Renal cortical epithelial cell (primary cell): ENCODE measurements around the genes PTGES2, GOLGA2 and SPTAN1.

GRCh38 chr9:128073135-128073845, 5.3 kb downstream of the SLC25A25 start:
- RRBS = no CpG with 5 or more reads among the region's 7 CpGs

DNA sequence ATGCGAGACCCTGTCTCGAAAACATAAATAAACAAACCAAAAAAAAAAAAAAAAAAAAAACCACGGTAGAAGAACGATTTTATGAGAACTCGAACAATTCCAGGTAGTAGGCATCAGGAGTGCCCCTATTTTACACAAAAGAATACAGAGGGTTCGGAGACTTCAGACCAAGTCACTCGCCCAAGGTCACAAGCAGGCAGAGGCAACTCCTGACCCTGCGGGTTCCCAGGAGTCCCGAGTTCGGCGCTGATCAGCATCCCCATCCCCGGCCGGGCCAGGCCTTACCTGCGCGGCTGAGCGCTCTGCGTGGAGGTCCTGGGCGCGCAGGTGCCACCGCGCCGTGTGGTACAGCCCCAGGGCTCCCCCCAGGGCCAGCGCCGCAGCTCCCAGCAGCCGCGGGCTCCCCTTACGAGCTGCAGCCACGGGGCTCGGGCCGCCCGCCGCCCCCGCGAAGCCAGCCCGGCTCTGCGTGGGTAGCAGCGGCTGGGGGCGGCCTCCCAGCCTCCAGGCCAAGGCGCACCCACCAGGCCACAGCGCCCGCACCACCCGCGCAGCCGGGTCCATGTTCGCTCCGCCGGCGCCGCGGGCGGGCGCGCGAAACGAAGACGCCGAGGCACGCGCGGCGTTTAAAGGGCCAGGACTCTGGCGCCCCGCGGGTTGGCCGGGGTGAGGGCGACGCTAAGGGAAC, at the start of gene PTGES2:
PTGES2 (minus strand) TSS at position 576 of the 688 bp plus-strand sequence.
- RRBS = under 1% methylated on average over 26 of the region's 67 CpGs

GRCh38 chr9:128127842-128128750, 567 bp upstream of the PTGES2 start:
- RRBS = 1% methylated on average over 40 of the region's 92 CpGs

GRCh38 chr9:128131876-128132596, 4.5 kb upstream of the PTGES2 start:
- RRBS = 16% methylated on average over 2 of the region's 12 CpGs

- RRBS = no CpG with 5 or more reads among the region's 17 CpGs
Measured at GRCh38 chr9:128145370-128146196, 3.7 kb upstream of the LCN2 start.

DNA sequence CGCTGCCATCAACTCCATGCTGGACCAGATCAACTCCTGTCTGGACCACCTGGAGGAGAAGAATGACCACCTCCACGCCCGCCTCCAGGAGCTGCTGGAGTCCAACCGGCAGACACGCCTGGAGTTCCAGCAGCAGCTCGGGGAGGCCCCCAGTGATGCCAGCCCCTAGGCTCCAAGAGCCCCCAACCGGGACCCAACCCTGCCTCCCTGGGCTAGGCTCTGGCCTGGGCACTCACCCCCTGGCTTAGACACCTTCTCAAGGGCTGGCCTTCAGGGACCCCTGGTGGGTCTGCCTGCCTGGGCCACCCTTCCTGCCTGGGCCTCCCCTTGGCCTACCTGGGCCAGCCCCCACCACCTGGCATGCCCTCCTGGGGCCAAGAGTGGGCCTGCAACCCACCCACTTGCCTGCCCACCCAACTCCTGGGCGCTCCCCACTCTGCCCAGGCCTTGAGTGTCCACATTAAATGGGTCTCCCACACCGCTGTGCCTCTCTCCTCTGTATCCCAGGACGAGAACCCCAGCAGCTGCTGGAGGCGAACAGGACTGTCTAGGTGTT, 3.5 kb downstream of the BBLN start:
- RRBS = 96% methylated on average over 4 of the region's 11 CpGs

DNA sequence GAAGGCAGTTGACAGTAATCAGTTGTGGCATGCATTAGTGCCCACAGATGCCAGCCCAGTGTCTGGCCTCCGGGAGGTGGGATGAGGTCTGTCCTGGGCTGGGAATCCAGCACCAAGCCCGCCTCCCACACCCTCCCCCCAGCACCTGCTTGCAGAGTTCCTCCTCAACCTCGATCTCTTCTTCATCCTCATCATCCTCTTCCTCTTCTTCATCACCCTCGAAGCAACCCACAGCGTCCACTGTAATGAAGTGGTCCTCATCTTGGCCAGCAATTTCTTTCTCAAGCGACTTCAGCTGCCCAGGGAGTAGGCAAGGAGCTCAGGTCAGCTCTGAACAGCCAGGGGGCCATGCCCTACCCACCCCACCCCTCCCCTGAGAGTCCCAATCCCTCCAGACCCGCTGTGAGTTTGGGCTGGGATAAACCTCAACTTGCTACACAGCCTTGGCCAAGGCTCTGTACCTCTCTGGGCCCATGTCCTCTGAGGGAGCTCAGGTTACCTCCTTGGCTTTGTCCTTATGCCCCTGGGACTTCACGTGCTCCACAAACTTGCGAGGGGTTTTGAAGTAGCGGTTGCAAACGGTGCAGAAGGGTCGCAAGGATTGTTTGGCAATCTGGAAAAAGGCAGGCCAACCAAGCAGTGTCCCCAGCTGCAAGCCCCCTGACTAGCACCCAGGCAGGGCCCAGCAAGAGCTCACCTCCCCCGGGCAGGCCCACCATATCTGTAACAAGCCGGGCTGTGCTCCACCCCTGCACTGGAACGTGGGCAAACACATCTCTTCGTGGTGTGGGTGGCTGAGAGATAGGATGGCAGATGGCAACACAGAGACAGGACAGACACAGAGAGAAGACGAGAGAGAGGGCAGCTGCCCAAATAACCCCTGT, 9.1 kb downstream of the BBLN start:
- RRBS = no CpG with 5 or more reads among the region's 17 CpGs

DNA sequence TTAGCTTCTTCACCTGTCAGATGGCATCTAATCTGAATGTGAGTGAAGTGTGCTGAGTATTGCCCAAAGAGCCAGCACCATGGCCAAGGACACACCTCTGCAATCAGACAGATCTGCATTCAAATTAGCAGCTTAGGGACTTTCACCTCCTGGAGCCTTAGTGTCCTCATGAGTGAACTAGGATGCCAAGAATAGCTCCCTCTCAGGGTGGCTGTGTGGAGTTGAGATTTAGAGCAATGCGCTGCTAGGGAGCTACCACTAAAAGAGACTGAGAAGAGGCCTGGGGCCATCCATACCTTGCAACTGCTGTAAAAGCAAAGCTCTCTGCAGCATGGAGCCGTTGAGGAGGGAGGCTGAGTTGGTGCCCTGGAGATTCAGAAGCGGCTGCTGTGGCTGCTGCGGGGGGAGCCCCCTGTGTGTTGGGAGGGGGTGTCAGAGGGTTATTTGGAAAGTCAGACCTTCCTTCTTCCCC, 1.3 kb downstream of the CIZ1 start:
- RRBS = no CpG with 5 or more reads among the region's 4 CpGs

DNA sequence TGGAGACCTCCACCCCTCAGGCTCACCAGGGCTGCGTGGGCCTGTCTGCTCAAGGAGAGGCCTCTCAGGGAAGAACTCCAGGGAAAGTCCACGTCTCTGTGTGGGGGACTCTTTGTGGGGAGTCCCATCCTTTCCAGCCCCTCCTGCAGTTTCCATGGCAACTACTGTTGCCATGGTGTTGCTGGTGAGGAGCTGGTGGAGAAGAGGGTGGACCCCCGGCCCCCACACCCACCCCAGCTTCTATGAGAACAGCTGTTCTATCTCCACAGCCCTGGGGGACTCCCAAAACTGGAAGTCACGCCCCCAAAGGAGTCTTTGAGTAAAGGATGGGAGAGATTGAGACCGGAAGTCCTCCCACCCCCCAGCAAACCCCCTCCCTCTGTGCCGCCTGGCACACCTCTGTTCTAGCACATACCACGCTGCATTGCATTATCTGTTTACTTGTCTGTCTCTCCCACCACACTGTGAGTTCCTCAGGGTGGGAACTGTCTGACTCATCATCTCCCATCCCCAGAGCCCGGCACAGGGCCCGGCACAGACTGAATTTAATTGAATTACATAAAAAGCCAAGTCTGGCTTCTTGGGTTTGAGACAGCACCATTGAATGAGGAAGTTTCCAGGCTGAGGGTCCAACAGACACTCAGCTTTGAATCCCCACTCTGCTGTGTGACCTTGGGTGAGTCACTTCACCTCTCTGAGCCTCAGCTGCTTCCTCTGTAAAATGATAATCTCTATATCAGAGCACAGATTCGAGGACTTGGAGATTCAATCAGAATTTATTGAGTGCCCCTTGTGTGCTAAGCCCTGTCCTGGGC, 12.7 kb downstream of the DNM1 start:
- RRBS = no CpG with 5 or more reads among the region's 10 CpGs

GRCh38 chr9:128275509-128276107, at the start of gene GOLGA2:
Gene GOLGA2 (minus strand): TSS chr9:128276007.
- RRBS = 3% methylated on average over 11 of the region's 46 CpGs

GRCh38 chr9:128342999-128343556, 2.8 kb downstream of the SLC27A4 start:
- RRBS = no CpG with 5 or more reads among the region's 8 CpGs

GRCh38 chr9:128352464-128352854, 12.1 kb downstream of the SLC27A4 start:
- RRBS = 96% methylated on average over 4 of the region's 13 CpGs

DNA sequence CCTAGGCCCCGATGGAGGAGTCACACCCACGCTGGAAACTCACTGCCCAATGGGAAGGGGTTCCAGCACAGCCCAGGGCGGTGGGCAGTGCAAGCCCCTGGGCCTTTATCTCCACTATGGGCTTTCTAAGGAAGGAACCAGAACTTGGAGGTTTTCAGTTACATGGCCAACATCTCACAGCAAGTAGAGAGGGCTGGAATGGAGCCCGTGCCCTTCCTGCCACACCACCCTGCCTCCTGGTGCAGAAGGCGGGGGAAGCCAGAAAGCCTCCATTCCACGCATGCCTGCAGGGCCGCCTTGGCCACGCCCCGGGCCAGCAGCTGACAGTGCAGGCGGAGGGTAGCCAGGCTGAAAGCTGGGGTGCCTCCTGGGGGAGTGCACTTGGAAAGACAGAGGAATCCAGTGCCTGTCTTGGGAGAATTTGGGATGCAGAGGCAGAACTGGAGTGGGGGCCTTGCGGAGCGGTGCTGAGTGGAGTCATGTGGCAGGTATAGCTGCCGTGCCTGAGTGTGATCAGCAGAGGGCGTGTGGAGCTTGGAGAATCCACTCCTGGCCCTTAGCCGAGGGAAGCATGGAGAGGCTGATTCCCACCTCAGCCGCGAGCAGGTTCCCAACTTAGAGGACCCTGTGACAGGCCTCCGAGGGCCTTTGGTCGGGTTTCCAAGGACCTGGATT, 9.2 kb upstream of the URM1 start:
- RRBS = no CpG with 5 or more reads among the region's 19 CpGs

- RRBS = no CpG with 5 or more reads among the region's 3 CpGs
Measured at GRCh38 chr9:128550083-128550609, 2.2 kb upstream of the SPTAN1 start.

GRCh38 chr9:128552484-128553511, at the start of gene SPTAN1:
Gene SPTAN1 (plus strand): TSS chr9:128552587.
- RRBS = 1% methylated on average over 39 of the region's 102 CpGs

DNA sequence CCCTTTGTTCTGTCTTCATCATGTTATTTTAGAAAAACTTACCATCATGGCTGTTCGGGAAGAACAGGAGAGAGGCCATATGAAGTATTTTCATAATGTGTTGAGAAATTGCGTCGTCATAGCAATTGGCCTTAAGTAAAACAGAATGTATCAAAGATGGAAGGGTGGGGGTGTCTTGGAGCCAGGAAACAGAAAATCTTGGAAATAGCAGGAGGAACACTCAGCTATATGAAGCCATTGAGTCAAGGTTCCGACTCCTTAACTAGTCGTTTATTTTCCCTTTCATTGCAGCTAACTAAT, 1.3 kb downstream of the SPTAN1 start:
- RRBS = no CpG with 5 or more reads among the region's 5 CpGs

- RRBS = no CpG with 5 or more reads among the region's 9 CpGs
Measured at GRCh38 chr9:128690816-128691323, 1.8 kb downstream of the SET start.

DNA sequence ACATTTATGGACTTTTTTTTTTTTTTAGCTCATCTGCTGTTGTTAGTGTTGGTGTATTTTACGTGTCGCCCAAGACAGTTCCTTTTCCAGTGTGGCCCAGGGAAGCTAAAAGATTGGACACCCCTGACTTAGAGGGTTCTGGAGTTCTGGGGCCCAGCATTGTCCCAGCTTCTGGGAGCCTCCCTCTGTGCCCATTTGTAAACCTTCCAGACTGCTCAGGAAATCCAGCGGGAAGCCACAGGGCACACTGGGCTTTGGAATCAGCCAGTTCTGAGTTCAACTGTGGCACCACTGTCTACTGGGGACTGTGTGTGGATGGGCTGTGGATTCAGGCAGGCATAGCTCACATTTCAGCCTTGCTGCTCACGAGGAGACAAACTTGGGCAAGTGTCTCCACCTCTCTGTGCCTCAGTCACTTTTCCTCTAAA, 9.6 kb downstream of the ZER1 start:
- RRBS = no CpG with 5 or more reads among the region's 4 CpGs

- RRBS = no CpG with 5 or more reads among the region's 8 CpGs
Measured at GRCh38 chr9:128770050-128770782, 1.5 kb downstream of the ZER1 start.

DNA sequence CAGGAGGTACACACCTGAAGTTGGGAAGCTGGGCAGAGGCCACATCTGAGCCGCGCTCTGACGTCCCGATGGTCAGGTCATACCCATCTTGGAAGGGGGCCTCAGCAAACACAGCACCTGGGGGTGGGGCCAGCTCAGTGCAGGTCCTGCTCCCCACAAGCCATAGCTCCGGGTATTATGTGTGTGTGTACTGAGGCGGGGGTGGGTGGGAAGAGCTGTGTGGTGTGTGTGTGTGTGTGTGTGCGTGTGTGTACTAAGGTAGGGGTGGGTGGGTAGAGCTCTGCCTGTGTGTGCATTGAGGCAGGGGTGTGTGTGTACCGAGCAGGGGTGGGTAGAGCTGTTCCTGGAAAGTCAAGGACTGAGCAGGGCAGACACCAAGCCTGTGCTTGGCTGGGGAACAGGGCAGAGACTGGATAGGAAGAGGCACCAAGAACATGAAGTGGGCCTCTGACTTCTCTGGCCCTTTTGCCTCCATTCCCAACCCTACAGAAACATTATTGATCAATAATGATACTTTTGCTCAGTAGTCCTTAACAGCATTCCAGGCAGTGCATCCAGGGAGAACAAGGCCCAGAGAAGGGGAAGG, 5.4 kb downstream of the SPOUT1 start:
- RRBS = no CpG with 5 or more reads among the region's 8 CpGs